ENCODE results near the gene LXN.

GRCh38 chr3:157091091-157091800 lies 68.7 kb downstream of the CCNL1 start:
- RRBS, 2 experiments = no CpG with 5 or more reads among the region's 4 CpGs

DNA sequence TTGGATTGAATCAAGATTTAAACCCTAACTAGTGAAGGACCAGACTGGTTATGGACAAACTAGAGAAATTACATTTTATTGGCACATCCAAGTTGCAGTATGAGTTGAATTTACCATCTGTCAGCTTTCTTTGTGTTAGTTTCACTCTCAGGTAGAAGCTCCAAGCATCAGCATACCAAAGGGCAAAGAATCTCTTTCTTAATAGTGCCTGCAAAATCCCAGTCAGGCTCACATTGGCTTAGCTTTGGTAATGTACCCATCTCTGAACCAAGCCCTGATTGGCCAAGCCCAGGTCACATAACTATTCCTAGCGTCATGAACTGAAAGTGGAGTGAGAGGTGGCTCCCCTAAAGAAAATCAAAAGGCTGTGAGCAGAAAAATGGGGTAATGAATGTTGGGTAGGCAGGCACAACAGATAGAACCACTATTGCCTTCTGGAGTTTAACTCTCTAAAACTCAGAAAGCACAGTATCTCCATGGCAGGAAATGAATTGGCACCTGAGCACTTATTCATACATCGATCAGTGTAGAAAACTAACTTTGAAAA lies 66.8 kb downstream of the CCNL1 start:
- RRBS, 2 experiments = no CpG with 5 or more reads among the region's 2 CpGs

GRCh38 chr3:157119485-157120069 lies 40.4 kb downstream of the CCNL1 start:
- RRBS, 2 experiments = no CpG with 5 or more reads among the region's 10 CpGs

DNA sequence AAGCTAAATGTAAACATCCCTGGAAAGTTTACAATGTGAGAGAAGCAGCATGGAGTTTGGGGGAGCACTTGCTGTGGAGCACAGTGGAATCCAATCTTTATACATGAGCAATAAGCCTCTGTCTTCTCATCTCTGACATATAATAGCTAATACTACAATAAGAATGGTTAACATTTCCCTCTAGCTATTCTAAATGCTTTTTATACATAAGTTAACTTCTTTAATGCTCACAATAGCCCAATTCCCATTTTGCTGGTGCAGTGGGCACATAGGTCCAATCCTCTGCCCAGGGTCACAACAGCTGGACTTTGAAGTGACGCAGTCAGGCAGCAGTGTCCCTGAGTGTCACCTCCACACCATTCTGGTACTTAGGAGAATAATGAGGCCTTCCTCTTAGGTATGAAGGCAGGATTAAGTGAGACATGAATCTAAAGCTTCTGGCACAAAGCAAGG lies 26.4 kb downstream of the CCNL1 start:
- RRBS, 2 experiments = no CpG with 5 or more reads among the region's 1 CpG

GRCh38 chr3:157153503-157154013 lies 6.4 kb downstream of the CCNL1 start:
- RRBS, 2 experiments = no CpG with 5 or more reads among the region's 3 CpGs

DNA sequence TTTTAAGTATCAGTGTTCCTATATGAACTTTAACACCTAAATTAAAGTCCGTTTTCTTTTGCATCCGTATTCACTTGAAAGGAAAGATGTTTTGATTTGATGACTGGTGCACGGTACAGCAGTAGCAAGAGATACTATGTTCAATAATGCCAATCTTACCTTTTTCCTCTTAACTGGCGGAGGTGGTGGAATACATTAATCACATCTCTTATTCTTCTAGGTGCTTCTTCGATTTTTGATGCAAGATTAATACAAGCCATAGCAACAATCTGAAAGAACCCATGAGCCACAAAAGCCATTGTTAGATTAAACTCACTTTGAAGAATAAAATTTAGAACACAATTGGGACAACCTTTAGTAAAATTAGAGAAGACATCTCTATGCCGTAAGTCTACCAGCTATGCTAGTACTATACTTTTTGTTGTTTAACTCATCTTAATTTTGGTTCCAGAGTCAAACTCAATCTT lies 1.2 kb downstream of the CCNL1 start:
- RRBS, 2 experiments = no CpG with 5 or more reads among the region's 6 CpGs

- RRBS, 2 experiments = no CpG with 5 or more reads among the region's 3 CpGs
Measured at GRCh38 chr3:157170763-157171388, 10.9 kb upstream of the CCNL1 start.

- RRBS, 2 experiments = no CpG with 5 or more reads among the region's 13 CpGs
Measured at GRCh38 chr3:157175645-157176109, 15.7 kb upstream of the CCNL1 start.

GRCh38 chr3:157469691-157470099 lies 33.0 kb downstream of the PTX3 start:
- RRBS, 2 experiments = no CpG with 5 or more reads among the region's 5 CpGs

GRCh38 chr3:158329488-158330425 lies 219.9 kb downstream of the RSRC1 start:
- RRBS, 2 experiments = no CpG with 5 or more reads among the region's 25 CpGs

DNA sequence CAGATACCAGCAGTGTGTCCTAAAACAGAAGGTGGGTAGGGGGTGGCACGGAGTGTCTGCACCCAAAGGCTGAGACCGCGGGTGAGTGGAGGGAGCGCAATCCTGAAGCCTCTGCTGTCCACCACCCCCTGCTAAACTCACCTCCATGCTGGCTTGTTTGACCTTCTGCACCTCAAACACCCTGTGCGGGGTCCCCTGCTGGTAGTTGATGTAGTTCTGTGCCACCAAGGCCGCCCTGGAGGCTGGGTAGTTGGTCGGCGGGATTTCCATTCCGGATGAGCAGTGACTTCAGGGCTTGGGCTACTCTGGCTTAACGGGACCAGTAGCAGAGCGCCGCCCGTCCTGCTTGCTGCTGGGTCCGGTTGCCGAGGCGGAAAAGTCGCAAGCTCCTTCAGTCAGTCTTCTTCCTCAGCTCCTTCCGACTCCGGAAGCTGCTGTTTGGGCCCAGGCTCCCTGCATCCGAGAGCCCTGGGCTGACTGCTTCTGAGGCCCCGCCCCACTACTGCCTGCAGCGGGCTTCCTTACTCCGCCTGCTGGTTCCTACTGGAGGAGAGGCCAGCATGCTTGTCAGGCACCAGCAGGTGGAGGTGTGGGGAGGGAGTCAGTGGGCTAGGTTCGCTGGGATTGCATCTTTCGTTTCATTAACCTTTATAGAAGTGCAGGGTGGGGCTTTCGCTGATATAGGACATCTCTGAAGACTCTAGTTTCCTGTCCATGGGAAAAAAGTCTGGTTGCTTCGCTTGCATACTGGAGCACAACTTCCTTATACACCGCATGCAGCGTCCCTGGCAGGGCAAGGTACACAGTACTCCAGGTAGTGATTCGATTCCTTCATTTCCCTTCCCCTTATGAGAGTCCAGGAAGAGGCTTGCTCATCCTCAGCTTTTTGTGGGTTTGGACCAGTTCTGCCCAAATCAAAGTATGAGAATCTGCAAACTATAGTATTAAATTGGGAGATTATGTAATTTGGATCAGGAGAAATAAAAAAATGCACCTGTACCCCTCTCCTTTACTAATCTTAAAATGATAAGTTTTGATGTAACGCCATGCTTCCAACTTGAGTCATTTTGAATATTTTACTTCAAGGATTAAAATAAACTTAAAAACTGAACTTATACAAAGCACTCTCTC lies at the start of gene LXN:
Gene LXN, minus strand, starts transcription at position 440 of the 1,131 bp plus-strand sequence.
- RRBS, 2 experiments = under 1 to 1% methylated on average over 10 of the region's 31 CpGs

DNA sequence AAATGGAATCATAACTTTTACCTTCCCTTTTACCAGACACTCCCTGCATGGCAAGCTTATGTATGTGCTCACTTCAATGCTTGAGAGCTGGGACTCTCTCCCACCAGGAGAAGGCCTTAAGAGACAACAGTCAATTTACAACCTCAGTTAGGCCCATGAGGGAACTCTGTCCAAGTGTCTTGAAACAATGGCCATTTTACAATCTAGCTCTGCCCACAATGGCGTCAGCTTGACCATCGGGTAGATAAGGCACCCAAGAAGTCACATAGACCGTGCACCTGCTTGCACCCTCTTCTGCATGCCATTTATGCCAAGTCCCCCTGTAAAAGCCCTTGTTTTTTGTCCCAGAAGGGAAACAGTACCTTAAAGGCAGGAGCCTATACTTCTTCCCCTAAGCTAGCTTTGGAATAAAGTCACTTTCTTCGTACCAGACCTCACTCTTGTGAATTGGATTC lies 26.5 kb upstream of the LXN start:
- RRBS, 2 experiments = no CpG with 5 or more reads among the region's 4 CpGs

DNA sequence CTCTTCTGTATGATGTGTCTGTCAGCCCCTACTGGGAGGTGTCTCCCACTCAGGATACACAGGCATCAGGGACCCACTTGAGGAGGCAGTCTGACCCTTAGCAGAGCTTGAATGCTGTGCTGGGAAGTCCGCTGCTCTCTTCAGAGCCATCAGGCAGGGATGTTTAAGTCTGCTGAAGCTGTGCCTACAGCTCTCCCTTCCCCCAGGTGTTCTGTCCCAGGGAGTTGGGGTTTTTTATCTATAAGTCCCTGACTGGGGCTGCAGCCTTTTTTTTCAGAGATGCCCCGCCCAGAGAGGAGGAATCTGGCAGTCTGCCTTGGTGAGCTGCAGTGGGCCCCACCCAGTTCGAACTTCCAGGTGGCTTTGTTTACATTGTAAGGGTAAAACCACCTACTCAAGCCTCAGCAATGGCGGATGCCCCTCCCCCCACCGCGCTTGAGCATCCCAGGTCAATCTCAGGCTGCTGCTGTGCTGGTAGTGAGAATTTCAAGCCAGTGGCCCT lies 78.1 kb upstream of the IQCJ start:
- RRBS, 2 experiments = no CpG with 5 or more reads among the region's 6 CpGs

DNA sequence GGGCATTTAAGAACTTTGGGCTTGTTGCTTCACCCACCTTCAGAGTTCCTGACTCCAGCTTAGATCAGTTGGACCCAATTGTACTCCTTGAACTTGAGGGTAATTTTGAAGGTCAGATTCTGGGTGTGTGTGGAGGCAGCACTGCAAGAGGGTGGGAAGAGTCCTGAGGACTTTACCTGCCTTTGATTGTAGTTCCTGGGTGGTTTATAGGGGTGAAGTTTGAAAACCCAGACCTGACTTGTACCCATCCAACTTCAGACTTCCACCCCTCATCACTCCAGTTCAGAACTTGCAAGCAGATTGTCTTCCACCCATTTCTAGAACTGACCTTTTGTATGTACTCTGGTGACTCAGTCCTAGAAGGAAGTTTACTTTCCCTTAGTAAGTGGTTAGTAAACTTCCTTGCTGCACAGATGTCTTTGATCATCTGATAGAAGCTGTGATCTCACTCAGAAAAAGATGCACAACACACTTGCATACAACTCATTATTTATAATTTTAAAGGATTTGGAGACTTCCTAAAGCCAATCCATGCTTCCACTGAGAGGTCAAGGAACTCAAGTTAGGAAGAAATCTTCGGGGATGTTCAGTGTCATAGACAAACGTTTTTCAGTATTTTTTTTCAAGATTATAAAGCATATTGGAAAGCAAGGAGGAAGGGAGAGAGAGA lies 100.7 kb downstream of the IQCJ start:
- RRBS, 2 experiments = no CpG with 5 or more reads among the region's 2 CpGs

DNA sequence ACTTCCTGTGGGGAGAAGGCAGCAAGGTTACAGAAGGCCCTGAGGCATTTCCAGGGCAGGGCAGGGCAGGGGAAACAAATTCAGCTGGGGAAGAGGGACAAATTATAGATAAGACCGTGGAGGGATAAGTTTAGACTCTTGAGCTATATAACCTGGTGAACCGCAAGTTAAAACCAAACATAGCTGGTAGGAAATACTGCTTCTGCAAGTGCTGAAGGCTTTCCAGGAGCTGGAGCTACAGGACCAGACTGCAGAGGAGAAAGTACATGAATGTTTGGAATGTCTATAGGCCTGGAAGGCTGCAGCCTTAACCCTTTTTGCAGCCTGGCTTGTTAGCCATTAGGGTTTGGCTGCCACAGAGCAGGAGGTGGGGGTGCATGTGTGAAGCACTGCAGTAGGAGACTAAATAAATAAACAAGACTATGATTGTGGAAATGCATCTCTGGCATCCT lies 459.6 kb downstream of the IQCJ-SCHIP1 start:
- RRBS, 2 experiments = no CpG with 5 or more reads among the region's 2 CpGs

DNA sequence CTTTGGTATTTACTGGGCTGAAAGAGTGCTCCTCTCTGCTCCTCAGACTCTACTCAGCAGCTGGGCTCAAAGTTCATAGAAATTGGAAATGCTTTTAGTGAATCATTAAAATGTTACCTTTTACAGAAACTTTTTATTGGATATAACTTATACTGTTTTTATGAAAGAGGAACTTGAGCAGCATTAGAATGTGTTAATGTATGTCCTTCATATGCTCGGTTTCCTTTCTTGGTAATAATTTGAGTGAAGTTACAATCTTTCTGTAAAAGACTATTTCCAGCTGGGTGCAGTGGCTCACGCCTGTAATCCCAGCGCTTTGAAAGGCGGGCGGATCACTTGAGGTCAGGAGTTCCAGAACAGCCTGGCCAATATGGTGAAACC lies 435.1 kb upstream of the C3orf80 start:
- RRBS, 2 experiments = no CpG with 5 or more reads among the region's 5 CpGs

DNA sequence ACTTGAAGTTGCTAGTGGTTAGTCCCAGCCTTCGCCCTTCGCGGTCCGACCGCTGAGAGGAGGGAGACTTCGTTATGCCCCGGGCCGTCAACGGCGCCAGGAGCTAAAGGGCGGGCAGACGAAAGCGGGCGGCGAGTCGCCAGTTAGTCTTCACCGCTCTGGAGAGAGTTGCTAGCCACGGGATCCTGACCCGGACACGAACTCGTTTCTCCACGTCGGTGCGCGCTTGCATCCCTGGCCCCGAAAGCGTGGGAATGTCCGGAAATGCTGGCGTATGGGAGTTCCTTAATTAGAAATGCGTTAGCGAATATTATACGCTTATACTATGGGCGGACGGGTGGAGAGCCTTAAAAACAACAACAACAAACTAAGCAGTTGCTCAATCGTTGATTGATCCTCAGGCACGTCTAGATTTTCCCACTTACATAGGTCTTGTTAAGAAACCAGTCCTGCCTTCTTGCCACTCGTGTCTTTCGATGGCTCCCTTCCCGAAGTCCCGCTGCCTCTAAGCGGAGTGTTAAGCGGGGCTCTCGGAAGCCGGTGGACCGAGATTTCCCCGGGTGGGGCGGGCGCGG lies 836 bp downstream of the SMC4 start:
- RRBS, 2 experiments = under 1 to 1% methylated on average over 19 to 20 of the region's 49 CpGs

DNA sequence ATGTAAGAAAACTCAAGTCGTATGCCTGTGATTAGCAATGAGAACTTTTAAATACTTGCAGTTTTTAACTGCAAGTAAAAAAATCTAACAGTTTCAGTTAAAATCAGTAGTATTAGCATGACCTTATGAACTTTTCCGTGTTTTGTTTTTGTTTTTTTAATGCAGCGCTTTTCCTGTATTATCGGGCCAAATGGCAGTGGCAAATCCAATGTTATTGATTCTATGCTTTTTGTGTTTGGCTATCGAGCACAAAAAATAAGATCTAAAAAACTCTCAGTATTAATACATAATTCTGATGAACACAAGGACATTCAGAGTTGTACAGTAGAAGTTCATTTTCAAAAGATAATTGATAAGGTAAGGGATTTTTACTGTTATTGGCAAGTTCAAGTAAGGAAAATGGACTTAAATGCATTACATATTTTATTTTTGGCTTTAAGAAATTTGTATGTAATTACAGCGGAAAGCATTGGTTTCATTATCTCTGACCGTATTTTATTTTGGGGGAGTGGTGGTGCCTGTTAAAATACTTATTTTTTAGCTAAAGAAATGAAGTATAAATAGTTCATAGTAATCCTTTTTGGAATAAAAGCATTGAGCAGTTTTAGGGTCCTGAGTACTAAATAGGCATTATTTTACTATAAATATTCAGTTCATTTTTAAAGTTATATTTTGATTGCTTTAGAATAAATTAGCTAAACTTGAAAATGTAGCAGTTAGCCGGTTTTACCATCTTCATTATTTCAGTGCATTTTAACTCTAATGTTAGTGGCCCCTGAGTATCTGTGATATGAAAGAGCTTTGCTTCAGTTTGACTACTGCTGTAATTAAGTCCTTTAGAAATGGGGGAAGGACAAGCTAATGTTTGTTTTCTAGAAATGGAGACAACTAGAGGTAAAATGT lies 3.3 kb downstream of the SMC4 start:
- RRBS, 2 experiments = no CpG with 5 or more reads among the region's 8 CpGs

DNA sequence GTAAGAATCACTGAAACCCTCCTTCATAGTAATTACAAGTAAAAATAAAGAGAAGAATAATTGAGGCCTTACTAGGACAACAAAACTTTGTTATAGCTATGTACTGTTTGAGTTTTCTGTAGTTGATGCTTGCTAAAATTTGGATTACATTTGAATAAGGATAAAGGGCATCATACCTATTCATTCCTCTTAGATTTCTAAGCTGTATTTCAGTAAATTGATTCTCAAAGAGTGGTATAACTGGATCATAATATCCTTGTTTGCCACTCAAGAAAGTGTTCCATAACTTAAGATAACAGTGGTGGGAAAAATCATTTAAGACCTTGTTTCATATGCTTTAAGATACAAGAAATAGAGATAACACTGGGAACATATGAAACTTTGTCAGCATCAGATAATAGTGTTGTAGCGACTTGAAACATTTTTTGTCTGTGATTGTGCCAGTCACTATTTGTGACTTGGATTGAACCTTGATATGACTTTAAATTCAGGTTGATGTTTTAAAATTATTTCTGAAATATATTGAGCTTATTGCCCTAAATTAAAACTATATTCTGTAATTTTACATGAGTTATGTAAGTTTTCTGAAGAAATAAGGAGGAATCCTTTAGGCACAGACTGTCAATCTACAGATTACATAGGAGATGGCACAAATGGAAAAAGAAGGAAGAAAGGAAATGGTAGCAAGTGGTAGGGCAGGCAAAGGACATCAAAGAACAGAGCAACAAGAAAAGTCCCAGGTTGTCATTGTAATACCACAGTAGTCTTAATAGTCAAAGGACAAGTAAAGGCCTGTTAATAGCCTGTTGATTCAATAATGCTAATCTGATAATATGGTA lies 8.9 kb downstream of the SMC4 start:
- RRBS, 2 experiments = no CpG with 5 or more reads among the region's 1 CpG

- RRBS, 2 experiments = no CpG with 5 or more reads among the region's 9 CpGs
Measured at GRCh38 chr3:160427400-160428117, 22.0 kb downstream of the TRIM59 start.

Measured in bronchial epithelial cell (primary cell).